Measurements from ENCODE around the genes EDC3 and PPCDC.

- PRO-cap, 2 experiments: no peak in any of the 2 experiments
Measured at GRCh38 chr15:74625347-74625758, 9.7 kb downstream of the CLK3 start.

DNA sequence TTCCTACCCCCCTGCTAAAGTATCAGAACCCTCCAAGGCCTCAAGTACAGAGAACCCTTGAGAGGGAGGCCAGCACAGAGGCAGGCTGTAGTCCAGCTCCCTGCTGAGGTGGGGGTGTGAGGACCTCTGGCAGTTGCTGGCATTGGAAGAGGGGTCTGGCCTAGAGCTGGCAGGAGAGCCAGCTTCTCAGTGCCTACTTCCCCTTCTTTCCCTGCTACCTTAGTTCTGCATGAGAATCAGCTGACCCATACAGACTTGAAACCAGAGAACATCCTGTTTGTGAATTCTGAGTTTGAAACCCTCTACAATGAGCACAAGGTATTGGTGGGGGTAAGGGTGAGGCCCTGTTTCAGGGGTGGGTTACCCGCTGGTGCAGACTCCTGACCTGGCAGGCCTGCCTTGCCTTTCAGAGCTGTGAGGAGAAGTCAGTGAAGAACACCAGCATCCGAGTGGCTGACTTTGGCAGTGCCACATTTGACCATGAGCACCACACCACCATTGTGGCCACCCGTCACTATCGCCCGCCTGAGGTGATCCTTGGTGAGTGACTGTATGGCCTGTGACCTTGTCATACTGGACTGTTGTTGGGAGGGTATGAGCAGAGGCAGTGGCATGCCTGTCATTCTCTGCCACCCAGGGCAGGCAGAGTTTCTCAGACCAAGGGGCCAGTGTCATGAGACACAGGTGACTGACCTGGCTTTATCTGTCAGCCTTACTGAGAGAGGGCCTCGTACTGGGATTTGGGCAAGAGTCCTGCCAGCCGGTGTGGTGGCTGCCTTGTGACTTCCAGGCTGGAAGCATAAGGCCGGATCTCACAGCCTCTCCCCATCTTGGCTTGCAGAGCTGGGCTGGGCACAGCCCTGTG is 11.7 kb downstream of the CLK3 start:
- PRO-cap, 2 experiments: no peak in any of the 2 experiments

DNA sequence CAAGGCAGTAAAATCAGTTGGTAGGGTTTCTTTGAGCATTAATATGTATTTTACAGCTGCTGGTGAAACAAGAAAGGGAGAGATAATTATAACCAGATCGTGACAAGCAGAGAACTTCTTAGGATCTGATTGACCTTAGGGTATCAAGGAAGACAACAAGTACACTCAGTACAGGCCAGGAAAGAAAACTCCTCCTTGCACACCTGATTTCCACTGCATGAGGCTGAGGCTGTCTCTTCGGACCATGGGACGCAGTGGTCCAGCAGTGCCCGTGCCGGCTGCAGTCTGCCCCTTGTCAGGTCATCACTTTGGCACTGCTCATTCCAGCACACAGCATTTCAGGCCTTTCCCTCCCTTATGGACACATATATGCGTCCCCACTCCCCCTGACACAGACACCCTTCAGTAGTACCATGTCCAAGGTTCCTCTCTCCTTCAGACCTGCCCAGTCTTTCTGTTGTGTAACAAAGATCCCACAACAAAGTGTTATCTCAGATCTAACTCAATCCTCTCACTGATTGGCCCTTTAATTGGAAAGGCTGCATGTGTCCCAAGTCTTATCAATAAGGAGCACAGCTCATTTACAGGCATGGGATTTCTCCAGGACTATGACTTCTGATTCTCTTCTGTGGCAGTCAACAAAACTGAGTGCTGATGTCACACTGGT is 27.8 kb downstream of the CLK3 start:
- PRO-cap, 2 experiments: no peak in any of the 2 experiments

DNA sequence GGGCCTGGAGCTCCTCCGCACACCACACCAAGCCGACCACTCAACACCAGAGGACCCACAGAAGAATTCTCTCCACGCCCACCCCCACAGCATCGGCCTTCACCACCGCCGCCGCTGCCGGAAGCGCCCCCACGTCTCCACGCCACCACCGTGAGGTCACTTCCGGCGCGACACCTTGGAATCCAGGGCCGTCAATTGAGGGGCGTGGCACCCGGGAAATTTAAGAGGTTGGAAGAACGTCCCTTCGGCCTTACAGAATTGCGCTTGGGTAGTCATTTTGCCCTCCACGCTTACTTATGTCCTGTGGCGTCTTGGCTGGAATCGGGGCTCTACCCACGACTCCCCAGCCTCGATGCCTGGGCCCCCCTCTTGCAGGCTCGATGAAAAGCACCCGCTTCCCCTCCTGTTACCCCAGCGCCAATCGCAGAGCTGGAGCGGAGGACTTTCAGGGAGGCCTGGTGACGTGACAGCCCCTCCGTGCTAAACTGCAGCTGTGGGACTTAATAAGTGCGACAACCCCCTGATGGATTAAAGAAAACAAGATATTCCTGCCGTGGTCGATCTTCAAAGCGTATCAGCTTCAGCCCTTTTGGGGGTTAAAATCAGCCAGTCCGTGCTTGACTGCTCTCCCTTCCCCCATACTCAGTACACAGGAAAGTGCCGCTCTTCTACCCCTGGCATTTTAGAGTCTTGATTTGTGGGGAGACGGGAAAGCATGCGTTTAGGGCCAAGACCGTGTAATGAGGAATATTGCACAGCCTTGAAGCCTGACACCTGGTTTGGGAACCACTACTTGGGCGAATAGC is at the start of gene EDC3:
TSS of gene EDC3 (minus strand) at position 133 of the 806 bp plus-strand sequence.
- PRO-cap, 2 experiments: peak in 2 of 2 experiments; most common plus-strand start position 531 of the sequence (in 2); most common minus-strand start position 125 of the sequence (in 2)

DNA sequence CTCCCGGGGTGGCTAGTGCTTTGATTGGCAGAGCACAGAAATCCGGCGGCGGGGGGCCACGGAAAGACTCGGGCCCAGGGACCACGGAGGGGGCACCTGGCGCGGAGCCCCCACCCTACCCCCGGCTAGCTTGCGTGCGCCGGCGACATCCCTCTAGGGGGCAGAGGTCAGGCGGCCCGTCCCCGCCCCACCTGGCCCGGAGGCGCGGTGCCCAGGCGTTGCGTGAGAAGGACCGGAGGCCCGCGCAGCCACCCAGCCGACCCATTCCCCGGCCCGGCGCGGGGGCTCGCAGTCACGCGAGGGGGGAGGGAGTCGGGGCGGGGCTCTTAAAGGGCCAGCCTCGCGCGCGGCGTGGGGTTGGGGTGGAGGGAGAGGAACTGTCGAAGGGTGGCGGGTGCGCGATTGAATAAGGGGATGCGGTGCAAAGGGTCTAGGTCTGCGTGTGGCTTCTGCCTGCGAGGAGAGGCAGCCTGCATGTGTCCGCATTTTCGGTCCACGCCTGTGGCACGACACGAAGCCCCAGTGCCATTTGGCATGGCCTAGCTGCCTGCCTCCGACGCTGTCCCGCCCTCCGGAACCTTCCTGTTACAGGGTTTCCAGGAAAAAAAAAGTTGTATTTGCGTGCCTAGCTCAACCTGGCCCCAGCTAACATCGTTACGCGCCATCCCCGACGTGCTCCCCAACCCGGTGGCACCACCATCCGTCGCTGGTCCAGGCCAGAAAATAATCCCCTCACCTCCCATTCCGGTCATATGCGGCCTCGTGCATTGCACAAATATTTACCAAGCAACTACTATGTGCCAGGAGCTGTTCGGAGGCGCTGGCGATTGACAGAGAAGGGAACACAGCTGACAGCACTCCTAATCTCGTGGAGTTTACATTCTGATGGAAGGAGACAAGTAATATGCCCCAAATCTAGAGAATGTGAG is 1.2 kb upstream of the CYP1A1 start:
- PRO-cap, 2 experiments: no peak in any of the 2 experiments

GRCh38 chr15:74730824-74731418 is 5.6 kb upstream of the CYP1A1 start:
- PRO-cap, 2 experiments: no peak in any of the 2 experiments

GRCh38 chr15:74752425-74753440 is 4.1 kb downstream of the CYP1A2 start:
- PRO-cap, 2 experiments: no peak in any of the 2 experiments

DNA sequence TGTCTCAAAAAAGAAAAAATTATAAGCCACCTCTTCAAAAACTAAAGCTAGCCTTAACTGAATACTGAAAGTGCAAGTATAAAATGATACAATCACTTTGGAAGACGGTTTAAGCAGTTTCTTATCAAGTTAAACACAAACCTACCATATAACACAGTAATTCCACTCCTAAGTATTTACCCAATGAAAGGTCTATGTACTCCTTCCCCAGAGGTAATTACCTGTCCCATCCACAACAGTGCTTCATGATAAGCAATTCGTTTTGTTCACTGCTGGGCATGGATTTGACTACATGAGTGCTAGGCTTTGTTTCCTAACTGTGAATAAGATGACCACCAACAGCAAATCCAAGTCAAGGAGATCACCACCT is 4.3 kb downstream of the COX5A start:
- PRO-cap, 2 experiments: no peak in any of the 2 experiments

DNA sequence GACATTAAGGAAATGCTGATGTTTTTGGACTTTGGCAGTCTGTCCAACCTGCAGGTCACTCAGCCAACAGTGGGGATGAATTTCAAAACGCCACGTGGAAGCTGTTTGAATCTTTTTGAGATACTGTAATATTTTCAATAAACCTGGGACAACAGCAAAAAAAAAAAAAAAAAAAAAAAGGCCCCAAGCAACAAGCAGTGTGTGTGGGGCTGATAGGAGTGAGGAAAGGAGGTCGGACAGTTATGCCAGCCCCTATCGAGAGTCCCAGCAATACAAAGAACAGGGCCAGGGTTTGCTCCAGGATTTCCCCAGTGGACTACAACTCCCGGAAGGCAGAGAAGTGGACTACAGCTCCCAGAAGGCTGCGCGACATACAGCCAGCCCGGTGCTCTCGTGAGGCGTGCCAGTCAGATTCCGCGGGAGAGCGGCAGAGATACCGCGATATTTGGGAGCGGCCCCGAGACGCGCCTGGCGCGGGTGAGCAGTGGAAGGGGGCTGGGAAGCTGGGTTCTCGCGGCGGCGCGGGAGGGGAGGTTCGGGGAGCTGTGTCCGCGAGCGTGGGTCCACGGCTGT is at the start of gene PPCDC:
TSS of gene PPCDC (plus strand) at position 441 of the 573 bp plus-strand sequence.
- PRO-cap, 2 experiments: peak in 2 of 2 experiments; most common plus-strand start position 460 of the sequence (in 2)

DNA sequence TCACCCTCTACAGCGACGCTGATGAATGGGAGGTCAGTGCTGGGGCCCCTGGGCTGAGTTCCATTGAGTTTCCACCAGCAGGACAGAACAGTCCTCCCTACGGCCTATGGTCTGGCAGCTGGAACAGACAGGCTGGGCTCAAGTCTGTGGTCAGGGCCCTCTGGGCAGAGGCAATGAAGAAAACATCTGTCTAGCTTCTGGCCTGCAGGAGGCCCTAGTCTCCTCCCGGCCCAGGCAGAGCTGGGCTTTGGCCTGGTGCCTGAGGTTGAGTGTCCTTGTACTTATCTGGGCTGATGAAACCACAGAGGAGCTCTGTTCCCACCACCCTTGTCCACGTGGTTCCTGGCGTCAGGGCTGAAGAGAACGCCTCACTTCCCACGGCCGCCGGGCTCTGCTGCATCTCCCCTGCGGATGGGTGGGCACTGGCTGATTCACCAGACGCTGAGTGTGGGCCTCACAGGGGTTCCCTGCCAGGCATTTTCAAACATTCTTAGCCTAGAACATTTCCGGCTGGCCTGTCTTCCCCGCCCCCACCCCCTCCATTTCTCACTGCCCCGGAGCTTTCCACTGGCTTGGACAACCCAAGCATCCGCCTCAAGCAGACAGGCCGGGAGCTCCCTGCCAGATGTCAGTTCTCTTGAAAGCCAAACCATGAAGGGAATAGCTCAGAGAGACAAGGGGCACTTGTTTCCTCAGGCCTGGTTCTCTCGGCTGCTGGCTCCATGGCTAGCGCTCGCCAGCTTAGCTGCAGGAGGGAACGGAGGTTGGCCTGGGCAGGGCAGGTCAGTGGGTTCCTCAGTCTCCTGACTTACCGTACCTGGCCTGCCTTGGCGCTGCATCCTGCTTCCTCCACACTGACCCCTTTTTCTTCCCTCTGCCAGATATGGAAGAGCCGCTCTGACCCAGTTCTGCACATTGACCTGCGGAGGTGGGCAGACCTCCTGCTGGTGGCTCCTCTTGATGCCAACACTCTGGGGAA is 20.4 kb downstream of the PPCDC start:
- PRO-cap, 2 experiments: no peak in any of the 2 experiments

DNA sequence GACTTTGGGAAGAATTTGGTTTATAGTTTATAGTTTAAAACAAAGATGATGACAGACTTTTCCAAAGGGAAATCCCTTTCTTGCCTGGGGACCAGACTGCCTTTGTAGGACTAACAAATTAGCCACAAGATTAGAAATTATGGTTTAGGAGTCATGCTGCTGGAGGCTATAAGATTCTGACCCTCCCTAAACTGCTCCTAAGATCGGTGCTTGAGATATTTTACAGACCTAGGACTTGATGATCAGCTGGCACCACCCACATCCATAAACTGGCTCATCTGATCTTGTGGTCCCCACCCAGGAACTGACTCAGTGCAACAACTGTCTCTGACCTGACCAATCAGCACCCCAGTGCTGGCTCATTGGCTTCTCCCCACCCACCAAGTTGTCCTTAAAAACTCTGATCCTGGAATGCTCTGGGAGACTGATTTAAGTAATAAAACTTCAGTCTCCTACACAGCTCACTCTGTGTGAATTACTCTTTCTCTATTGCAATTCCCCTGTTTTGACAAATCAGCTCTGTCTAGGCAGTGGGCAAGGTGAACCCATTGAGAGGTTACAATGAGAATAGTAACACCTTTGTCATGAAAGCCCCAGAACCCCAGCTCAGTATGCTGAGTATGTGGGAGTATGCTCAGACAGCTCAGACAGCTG is 51.6 kb upstream of the C15orf39 start:
- PRO-cap, 2 experiments: no peak in any of the 2 experiments

- PRO-cap, 2 experiments: no peak in any of the 2 experiments
Measured at GRCh38 chr15:75450178-75450675, 1.3 kb downstream of the SIN3A start.

GRCh38 chr15:75452455-75452867 is 971 bp upstream of the SIN3A start:
- PRO-cap, 2 experiments: peak in 2 of 2 experiments; most common plus-strand start chr15:75452720 (in 1); most common minus-strand start chr15:75452571 (in 2)

- PRO-cap, 2 experiments: no peak in any of the 2 experiments
Measured at GRCh38 chr15:75673319-75673981, 25.7 kb downstream of the SNX33 start.

DNA sequence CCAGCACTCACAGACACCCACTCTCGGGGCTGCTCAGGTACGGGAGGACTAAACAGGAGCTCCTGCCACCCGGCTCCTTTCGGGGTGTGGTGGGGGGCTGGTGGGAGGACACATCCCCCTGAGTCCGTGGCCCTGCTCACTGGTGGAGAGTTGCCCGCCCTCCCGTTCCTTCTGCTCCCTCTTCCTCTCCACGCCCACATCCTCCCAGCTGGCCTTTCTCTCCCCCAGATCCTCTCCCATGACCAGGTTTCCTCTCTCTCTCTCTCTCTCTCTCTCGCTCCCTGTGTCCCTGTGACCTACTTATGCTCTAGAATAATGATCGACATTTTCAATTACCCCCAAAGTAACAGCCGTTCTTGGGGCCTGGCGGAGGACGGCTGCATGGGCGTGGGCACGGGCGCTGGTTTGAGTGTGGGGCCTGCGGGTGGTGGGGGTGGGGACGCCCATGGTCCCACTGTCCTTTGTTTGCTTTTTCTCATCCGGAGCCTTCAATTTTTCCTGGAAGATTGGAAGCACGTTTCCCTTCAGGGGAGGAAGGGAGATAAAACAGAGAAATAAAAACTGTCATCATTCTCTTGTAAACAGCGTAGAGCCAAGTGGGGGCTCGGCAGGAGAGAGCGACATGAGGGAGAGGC is 7.9 kb downstream of the ODF3L1 start:
- PRO-cap, 2 experiments: no peak in any of the 2 experiments

GRCh38 chr15:76259122-76259851 is 52.0 kb downstream of the ETFA start:
- PRO-cap, 2 experiments: no peak in any of the 2 experiments

- PRO-cap, 2 experiments: peak in 1 of 2 experiments; most common minus-strand start chr15:76311899 (in 1)
Measured at GRCh38 chr15:76311833-76312066, 481 bp upstream of the ETFA start.

DNA sequence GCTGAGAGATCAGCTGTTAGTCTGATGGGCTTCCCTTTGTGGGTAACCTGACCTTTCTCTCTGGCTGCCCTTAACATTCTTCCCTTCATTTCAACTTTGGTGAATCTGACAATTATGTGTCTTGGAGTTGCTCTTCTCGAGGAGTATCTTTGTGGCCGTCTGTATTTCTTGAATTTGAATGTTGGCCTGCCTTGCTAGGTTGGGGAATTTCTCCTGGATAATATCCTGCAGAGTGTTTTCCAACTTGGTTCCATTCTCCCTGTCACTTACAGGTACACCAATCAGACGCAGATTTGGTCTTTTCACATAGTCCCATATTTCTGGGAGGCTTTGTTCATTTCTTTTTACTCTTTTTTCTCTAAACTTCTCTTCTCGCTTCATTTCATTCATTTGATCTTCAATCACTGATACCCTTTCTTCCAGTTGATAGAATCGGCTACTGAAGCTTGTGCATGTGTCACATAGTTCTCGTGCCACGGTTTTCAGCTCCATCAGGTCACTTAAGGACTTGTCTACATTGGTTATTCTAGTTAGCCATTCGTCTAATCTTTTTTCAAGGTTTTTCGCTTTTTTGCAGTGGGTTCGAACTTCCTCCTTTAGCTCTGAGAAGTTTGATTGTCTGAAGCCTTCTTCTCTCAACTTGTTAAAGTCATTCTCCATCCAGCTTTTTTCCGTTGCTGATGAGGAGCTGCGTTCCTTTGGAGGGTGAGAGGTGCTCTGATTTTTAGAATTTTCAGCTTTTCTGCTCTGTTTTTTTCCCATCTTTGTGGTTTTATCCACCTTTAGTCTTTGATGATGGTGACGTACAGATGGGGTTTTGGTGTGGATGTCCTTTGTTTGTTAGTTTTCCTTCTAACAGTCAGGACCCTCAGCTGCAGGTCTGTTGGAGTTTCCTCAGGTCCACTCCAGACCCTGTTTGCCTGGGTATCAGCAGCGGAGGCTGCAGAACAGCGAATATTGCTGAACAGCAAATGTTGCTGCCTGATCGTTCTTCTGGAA is 88.7 kb downstream of the ISL2 start:
- PRO-cap, 2 experiments: no peak in any of the 2 experiments

GRCh38 chr15:76732877-76733610 is 172.1 kb downstream of the SCAPER start:
- PRO-cap, 2 experiments: no peak in any of the 2 experiments

DNA sequence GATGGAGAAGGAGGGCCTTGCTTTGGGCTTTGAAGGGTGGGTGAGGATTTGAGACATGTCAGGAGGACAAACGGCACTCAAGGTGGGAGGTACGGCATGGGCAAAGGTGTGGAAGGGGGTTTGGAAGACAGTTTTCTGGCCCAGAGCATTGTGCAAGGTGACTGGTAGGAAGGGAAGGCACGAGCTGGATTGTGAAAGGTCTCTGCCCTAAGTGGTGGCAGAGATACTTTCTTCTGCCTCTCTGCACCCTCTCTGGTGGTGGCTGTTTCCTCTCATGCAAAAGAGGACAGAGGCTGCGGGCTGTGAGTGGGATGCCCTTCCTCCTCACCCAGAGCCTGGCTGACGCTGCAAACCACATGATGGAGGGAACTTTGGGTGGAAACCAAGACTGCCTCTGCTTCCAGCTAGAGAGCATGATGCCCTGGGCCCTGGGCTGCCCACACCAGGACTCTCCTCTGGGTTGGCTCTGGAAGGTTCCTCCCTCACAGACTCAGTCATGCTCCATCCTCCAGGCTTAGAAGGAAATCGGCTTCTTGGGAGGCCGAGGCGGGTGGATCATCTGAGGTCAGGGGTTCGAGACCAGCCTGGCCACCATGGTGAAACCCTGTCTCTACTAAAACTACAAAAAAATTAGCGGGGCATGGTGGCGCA is 8.1 kb downstream of the PSTPIP1 start:
- PRO-cap, 2 experiments: peak in 2 of 2 experiments; most common plus-strand start position 285 of the sequence (in 1); most common minus-strand start position 254 of the sequence (in 2)